Cardiac muscle cell (in vitro differentiated cells and primary cell): ENCODE results near the genes UBR4, PLA2G5 and FAM43B.

DNA sequence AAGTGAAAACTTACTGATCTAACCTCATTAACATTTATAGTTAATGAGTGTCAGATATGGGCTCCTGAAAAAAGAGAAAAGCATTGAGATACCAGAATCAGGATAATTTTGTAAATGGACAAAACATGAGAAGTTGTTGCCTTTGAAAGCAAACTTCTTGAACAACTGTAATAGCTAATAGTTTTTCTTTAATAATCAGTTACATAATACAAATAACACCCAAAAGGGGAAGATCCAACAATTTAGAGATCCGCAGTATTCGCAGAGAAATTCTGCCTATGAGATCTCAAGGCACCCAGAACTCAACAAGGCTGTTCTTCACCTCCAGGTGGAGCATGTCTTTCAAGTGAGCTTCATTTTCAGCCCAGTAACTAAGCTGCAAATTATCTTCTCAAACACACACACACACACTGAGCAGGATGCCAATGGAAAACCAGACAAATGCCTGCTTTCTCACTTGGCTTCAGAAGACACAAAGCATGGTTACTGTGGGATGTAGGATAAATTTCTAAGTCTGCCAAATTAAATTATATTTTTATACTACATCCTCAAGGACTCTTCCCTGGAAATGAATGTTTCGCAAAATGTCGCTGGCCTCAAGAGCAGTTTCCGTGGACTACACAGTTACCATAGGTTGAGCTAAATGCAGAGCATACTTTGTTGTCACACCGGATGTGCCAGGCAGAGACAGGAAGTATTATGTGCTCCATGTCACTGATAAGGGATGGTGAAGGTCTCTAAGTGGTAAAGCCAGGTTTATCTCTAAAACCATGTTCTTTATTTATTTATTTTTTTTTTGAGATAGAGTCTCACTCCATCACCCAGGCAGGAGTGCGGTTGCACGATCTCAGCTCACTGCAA lies 30.4 kb downstream of the UBR4 start:
- RAMPAGE, long total RNA = no peak
- RRBS = no CpG with 5 or more reads among the region's 8 CpGs

DNA sequence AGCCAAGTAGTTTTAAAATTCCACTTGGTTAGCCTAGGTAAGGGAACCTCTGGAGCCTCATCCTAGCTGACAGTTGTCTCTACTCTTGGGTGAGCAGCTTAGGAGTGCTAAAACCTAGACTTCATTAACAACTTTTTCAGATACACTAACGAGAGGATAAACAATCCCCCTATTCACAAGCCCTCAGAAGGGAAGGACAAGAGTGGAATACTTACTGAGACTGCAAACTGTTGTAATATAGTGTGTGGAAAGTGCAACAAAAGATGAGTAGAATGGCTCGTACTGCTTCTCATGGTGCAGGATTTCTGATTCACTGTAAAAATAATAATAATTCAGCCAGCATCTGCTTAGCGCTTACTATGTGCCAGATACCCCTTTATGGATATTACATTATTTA lies 8.6 kb downstream of the UBR4 start:
- RAMPAGE, long total RNA = no peak
- RRBS = no CpG with 5 or more reads among the region's 3 CpGs

DNA sequence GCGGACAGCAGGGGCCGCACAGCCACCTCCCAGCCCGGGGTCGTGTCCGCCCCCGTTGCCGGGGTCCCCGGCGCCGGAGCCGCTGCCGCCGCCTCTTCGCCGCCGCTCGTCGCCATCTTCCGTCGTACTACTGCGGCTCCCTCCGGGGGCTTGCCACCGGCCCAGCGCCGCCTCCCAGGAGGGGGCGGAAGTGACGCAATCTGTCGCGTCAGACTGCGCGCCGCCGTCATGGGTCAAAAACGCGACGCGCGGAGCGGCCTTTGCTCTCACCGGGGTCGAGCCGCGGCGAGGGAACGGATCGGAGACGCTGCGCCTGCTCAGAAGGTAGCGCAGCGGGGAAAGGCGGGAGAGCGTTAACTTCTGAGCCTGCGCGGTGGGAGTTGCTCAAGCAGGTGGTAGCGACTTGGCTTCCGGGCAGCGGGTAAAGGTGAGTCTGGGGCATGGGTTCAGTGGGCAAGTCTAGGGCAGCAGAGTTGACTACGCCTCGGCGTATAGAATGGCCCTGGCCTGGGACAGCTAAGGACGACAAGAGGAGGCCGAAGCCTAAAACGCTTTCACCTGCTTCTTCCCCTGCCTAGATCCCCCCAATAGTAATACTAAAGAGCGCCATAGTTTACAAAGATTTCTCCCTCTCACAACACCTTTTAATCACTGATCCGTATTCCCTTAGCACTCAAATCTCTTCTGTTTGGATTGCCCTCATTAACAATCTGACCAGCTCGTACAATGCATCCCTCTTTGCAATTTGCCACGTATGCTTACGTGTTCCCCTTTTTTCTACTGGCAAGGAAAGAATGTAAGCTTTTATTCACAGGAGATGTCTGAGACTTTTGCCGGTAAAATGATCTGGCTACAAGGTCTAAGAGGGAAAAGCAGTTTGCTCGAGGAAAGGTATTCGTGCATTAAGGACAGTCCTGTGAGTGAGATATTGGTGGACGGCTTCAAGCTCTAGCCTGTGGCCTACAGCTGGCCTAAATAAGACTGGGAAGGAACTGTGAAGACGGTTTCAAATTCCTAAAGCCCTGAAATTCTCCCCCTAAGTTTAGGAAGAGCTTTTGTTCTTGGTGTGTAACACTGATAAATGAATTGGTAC lies at the start of gene UBR4:
UBR4 (minus strand) TSS at position 134 of the 1,093 bp plus-strand sequence.
- RAMPAGE, long total RNA = start-site peak on the minus strand centred at position 148 of the sequence, 49 bp wide, 600 and 554 reads in 2 replicates; start-site peak on the plus strand centred at position 282 of the sequence, 40 bp wide, 179 and 163 reads in 2 replicates; start-site peak on the plus strand centred at position 377 of the sequence, 29 bp wide, 51 and 21 reads in 2 replicates
- RRBS = under 1% methylated on average over 27 of the region's 73 CpGs

DNA sequence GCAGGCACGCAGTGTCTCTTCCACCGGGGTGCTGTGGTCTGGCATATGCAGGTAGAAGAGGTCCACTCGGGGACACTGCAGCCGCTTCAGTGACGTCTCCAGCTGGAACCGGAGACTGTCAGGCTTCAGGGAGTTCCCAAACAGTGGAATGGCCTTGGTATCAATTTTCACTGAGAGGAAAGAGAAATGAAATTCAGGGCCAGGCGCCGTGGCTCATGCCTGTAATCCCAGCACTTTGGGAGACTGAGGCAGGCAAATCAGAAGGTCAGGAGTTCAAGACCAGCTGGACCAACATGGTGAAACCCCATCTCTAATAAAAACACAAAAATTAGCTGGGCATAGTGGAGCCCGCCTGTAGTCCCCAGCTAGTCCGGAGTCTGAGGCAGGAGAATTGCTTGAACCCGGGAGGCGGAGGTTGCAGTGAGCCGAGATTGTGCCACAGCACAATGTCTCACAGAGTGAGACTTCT lies 2.3 kb downstream of the AKR7A3 start:
- RAMPAGE, long total RNA = no peak
- RRBS = 88% methylated on average over 1 of the region's 13 CpGs

- RAMPAGE, long total RNA = no peak
- RRBS = no CpG with 5 or more reads among the region's 10 CpGs
These were observed 50.3 kb downstream of the CAPZB start for GRCh38 chr1:19434783-19435709.

GRCh38 chr1:19479710-19480420 lies 5.5 kb downstream of the CAPZB start:
- RAMPAGE, long total RNA = no peak
- RRBS = no CpG with 5 or more reads among the region's 9 CpGs

DNA sequence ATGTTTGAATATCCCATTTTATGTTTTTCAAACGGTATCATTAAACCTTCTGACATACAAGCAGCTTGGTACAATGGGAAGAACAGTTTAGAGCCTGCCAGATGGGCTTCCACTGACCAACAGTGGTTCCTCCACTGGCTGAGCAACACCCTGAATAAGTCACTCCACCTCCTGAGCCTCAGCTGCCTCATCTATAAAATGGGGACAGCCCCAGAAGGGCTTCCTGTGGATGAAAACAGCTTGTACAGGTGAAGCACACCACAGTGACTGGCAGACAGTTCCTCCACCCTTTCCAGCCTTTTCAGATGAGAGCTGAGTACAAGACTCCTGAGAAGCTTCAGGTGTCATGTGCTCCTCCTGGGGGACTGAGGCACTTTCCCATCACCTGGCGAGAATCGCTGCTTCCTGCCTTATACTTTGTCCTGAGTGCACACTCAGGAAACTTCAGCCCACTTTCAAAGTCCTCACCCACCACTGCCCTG lies 2.1 kb downstream of the CAPZB start:
- RAMPAGE, long total RNA = no peak
- RRBS = no CpG with 5 or more reads among the region's 3 CpGs

- RAMPAGE, long total RNA = no peak
- RRBS = no CpG with 5 or more reads among the region's 9 CpGs
These were observed 1.4 kb downstream of the CAPZB start for GRCh38 chr1:19483870-19484348.

DNA sequence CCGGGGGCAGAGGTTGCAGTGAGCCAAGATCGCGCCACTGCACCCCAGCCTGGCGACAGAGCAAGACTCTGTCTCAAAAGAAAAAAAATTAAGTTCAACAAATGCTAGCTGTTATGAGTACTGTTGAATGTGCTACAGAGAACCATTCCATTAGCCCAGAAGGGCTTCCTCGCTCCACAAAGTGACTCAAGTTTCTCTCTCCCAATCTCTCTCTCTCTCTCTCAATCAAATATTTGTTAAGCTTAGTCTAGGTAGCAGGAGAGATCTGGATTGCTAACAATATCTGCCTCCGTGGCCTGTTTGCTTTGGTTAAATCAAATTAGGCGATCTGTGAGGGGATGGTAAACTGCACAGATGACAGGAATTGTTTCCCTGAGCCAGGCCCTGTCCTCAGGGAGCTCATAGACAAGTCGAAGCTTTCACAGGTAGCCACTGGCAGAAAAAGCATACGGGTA lies 1.2 kb upstream of the CAPZB start:
- RAMPAGE, long total RNA = no peak
- RRBS = no CpG with 5 or more reads among the region's 9 CpGs

- RAMPAGE, long total RNA = no peak
- RRBS = 94% methylated on average over 3 of the region's 10 CpGs
These were observed 44.1 kb downstream of the TMCO4 start for GRCh38 chr1:19755595-19756041.

- RAMPAGE, long total RNA = no peak
- RRBS = no CpG with 5 or more reads among the region's 4 CpGs
These were observed 916 bp downstream of the TMCO4 start for GRCh38 chr1:19798747-19799253.

- RAMPAGE, long total RNA = no peak
- RRBS = no CpG with 5 or more reads among the region's 9 CpGs
These were observed 30.1 kb upstream of the RNF186 start for GRCh38 chr1:19845113-19845599.

DNA sequence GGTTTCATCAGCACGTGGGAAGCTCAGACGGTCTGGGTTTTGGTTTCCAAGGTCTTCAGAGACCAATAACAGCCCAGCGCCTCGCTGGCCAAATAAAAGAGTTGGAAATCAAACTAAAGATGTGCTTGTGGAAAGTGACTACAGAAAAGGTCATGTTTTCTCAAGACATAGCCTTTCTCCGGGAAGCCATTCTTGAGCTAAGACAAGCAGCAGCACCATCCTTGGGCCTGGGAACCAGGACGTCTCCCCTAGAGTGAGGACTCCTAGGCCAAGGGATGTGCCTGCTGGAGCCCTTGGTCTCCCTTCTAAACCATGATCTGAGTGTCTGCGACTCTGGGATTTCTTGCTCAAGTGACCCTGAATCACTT lies 11.3 kb downstream of the PLA2G2A start:
- RAMPAGE, long total RNA = no peak
- RRBS = no CpG with 5 or more reads among the region's 7 CpGs

- RAMPAGE, long total RNA = no peak
- RRBS = no CpG with 5 or more reads among the region's 8 CpGs
These were observed 4.4 kb downstream of the PLA2G2A start for GRCh38 chr1:19974769-19975590.

DNA sequence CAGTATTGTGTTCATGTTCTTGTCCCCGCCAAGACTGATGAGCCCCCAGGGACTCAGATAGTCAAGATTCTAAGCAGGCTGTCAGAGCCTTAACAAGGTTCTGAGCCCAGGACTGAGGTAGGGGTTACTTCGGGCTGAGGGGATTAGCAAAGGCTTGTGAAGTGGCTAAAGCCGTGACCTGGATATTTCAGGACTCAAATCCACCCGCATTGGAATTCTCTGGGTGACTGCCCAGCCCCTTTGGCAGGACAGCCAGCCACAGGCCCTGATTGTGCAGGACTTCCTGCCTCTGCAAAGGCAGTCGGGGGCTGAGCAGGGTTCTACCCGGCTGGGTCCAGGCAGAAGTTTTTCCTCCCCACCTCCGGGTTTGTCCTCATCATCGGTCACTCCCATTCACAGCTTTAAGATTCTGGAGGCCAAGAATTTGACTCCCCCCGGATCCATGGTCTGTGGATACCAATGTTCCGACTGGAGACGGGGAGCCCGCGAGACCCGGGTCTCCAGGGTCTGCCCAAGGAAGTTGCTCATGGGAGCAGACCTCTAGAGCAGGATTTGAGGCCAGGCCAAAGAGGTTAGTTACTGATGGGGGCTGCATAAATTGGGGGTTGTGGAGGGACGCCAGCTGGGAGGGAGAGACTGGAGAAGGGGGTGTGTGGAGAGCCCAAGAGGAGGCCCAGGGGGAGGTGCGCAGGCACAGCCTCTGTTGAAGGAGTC lies at the start of gene PLA2G5:
PLA2G5 (plus strand) TSS at position 300 of the 714 bp plus-strand sequence.
- RAMPAGE, long total RNA = no peak
- RRBS = 37% methylated on average over 8 of the region's 16 CpGs

DNA sequence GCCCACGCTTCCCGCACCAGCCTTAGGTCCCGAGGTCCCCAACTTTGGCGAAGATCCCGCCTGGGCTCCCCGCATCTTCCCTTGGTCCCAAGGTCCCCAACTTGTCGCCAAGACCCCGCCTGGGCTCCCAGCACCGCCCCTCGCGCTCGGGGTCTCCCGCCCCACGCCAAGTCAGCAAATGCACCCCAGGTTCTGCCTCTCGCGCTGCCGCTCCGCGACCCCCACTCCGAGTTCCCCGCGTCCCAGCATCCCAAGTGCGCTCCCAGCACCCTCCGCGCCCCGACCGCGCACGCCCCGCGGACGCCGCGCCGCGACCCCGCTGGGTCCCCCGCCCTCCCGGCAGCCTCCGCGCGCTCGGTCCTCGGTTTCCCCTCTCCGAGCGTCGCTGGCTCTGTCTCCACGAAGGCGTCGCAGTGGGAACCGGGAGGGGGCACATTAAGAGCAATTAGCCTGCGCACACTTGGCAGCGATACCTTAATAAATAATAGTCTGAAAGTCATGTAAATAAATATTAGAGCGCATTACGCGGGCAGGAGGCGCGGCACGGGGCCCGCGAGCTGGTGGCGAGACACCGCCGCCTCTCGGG lies 75.8 kb downstream of the VWA5B1 start:
- RAMPAGE, long total RNA = no peak
- RRBS = 2% methylated on average over 10 of the region's 65 CpGs

GRCh38 chr1:20493810-20494932 lies 8.2 kb upstream of the CAMK2N1 start:
- RAMPAGE, long total RNA = no peak
- RRBS = no CpG with 5 or more reads among the region's 19 CpGs

DNA sequence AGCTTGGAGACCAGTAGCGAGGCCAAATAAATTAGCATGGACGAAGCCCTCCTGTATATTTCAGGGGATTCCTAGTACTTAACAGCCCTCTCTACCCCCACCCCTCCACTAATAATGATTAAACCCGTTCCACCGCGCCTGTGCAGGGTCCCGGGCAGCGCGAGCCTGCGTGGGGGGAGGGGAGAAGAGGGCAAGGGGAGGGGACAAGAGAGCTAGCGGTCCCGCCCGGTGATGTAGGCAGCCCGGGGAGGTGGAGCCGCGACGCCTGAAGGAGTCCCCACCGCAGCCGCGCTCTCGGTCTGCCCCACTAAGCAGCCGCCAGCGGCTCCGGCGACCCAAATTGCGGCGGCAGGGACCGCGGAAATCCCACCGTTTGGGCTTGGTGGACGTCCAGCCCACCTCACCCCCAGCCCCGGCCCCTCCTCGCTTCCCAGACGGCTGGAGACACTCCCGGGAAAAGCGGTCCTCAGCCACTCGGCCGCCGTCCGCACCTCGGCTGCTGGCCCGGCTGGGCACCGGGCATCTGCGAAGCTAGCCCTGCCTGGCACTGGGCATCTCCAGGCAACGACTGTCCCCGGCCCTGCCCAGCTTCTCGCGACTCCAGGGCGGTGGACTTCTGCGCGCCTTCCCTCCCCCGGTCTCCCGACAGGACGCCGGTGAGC lies at the start of gene FAM43B:
FAM43B (plus strand) TSS at position 297 of the 662 bp plus-strand sequence.
- RAMPAGE, long total RNA = start-site peak on the plus strand centred at position 249 of the sequence, 46 bp wide, 30 and 16 reads in 2 replicates
- RRBS = 2% methylated on average over 43 of the region's 54 CpGs

DNA sequence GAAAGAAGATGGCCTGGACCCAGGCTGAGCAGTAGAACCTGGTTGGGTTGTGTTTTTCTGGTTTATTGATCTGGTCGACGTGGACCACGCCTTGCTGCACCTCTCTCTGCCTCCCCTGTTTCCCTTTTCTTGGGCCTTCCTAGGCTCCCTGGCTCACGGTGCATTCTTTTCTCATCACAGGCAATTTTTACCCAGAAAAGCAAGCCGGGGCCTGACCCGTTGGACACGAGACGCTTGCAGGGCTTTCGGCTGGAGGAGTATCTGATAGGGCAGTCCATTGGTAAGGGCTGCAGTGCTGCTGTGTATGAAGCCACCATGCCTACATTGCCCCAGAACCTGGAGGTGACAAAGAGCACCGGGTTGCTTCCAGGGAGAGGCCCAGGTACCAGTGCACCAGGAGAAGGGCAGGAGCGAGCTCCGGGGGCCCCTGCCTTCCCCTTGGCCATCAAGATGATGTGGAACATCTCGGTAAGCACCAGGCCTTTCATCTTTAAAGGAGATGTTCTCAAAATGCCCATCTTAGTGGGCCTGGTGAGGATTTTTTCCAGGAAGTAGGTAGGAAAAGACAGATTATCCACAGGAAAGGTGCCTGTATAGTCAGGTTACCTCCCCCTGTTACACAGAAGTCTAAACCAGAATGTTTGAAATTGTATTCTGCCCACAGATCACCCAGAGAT lies 4.5 kb downstream of the PINK1 start:
- RAMPAGE, long total RNA = no peak
- RRBS = 94% methylated on average over 3 of the region's 13 CpGs

- RAMPAGE, long total RNA = no peak
- RRBS = no CpG with 5 or more reads among the region's 19 CpGs
These were observed 10.4 kb downstream of the DDOST start for GRCh38 chr1:20650373-20651470.